ENCODE measurements around a stretch of chr10.

DNA sequence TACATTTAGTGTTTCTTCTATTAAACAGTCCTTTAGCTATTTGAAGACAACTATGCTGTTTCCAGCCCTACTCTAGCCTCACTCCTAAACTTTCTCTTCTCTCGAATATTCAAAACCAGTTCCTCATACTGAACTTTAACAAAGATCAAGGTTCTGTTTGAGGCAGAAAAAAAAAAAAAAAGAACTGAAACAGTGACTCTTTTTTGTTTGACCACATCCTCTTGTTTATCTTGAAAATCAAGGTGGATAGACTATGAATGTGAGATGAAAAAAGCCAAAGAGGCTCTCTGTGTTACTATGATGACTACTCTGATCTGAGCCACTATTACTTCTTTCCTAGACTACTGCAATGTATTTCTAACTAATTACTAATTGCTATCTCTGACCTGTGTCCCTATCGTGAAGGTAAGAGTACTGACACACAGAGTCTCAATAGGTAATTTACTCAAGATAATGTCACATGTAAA is 154.3 kb downstream of the ZNF365 start:
- PRO-cap, result no peak

DNA sequence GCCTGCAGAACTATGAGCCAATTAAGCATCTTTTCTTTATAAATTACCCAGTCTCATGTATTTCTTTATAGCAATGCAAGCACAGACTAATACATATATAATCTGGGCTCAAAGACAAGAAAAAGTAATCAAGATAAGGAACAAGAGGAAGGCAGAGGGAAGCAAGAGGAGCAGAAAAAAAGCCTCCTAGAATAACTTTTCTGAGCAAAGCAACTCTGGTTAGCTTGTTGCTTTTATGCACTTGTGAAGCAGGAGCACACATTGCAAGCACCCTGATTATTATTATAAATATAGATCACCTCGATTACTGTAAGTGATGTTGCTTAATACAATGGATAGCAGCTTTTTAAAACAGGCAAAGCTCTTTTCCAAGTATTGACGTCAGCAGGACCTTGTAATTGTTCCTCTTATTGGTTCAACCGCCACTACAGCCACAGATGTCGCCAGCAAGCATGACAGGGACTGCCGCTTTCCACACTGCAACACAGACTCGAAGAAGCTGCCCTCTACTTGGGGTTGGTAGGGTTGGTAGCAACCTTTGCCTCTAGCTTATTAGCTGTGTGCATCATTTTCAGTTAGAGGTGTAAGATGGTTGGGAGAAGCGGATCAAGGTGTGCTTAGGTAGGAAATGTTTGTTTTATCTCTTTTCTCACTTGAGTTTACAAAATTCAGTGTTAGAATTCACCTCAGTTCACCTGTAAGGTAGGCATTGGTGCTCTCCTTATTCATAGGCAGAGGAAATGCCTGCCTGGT is 167.6 kb downstream of the ZNF365 start:
- PRO-cap, result no peak

- PRO-cap, result no peak
These were observed 147.1 kb upstream of the ADO start for GRCh38 chr10:62657387-62657895.

GRCh38 chr10:62818438-62819194 is 2.5 kb upstream of the EGR2 start:
- PRO-cap, result no peak

- PRO-cap, result unidirectional peak, plus-strand start at chr10:63267569; bidirectional peak, plus-strand start at chr10:63267913, minus-strand start at chr10:63267849; bidirectional peak, plus-strand start at chr10:63267964, minus-strand start at chr10:63267957
These were observed 134.3 kb downstream of the NRBF2 start for GRCh38 chr10:63267066-63268204.

GRCh38 chr10:63481660-63481933 is 15.8 kb upstream of the JMJD1C start:
- PRO-cap, result no peak

DNA sequence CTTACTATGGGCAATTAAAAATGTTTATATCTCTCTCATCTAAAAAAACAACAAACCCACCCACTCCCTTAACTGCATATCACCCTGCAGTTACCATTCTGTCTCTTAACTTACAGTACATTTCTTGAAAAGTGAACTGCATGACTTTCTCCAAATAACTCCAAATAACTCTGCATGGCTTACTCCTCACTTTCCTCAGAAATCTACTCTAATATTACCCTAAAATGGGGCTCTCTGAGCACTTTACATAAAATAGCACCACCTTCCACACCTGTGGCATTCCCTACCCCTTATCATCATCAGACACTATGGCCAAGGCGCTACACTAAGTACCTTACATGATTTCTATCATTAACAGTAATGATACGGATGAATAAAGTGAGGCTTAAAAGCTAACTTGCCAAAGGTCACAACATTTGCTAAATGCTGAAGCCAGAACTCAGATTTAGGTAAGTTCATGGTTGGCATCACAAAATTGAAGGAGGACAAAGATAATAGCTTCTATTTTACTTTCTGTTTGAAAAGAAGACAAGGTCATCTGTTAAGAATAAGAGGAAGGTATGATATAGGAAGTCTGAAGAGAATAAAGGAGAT is 20.9 kb upstream of the JMJD1C start:
- PRO-cap, result no peak

GRCh38 chr10:63521055-63521309 is 219 bp upstream of the REEP3 start:
- PRO-cap, result bidirectional peak, plus-strand start at chr10:63521159, minus-strand start at chr10:63520987; bidirectional peak, plus-strand start at chr10:63521403, minus-strand start at chr10:63521233

- PRO-cap, result bidirectional peak, plus-strand start at chr10:63630925, minus-strand start at chr10:63630799
These were observed 109.4 kb downstream of the REEP3 start for GRCh38 chr10:63630407-63631192.

GRCh38 chr10:63644446-63644903 is 123.3 kb downstream of the REEP3 start:
- PRO-cap, result no peak

DNA sequence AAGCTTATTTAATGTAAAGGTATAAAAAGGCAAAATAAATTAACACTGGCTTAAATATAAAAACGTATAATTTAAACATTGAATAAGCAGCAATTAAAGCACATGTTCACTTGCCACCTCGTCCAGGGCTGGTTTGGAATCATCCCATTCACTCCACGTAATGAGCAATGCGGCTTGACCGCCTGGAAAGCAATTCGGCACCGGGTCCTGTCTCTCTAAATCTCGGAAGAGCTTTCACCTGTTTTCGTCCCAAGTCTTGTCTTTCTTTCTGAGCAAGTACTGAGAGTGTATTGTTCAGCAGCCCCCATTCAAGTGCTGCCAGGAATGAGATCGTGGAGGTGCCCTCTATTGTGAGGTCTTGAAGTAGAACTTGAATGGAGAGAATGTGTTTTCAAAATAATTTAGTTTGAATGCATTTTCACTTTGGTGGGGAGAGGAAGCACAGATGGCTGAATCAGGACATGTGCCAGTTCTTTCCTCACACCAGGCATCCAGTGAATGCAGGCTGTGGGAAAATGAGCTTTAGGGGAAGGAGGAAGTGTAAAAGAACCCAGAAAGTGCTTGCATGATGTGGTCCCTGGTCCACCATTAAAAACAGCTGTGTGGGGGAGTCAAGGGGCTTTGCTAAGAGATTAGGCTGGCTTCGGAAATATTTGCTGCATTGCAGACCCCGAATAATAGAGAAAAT is 515.3 kb downstream of the REEP3 start:
- PRO-cap, result no peak

- PRO-cap, result no peak
These were observed 4.6 kb downstream of the SIRT1 start for GRCh38 chr10:67888869-67889644.

GRCh38 chr10:68111507-68112099 is 2.3 kb downstream of the MYPN start:
- PRO-cap, result no peak

DNA sequence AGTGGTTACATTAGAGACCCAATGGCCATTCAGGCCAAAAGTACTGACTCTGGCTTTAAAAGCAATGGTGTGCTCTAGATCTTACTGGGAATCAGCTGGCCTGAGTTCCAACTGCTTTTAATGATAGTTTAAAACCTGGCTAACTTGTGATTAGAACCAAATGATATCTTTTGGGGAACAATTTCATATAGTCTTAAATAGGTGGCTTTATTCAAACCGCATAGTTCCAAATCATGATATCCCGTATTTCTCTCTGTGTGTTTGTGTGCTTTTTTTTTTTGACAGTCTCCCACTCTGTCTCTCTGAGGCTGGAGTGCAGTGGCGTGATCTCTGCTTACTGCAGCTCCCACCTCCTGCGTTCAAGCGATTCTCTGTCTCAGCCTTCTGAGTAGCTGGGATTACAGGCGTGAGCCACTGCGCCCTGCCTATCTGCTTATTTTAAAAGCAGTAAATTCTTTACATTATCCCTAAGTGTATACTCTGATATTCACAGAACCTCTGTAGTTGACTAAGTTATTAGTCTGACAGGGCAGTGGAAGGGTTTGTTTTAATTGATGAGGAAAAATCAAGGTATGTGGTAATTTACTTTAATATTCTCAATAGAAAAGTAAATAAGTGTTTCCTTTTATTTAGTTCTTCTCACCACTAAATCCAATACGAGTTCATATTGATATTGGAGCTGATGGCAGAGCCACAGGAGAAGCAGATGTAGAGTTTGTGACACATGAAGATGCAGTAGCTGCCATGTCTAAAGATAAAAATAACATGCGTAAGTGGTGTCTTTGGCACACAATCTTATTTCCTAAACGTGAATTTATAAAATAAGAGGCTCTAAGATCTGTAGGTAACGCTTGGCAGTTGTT is 8.0 kb upstream of the PBLD start:
- PRO-cap, result no peak

GRCh38 chr10:68341404-68342209 is 8.9 kb upstream of the PBLD start:
- PRO-cap, result no peak

DNA sequence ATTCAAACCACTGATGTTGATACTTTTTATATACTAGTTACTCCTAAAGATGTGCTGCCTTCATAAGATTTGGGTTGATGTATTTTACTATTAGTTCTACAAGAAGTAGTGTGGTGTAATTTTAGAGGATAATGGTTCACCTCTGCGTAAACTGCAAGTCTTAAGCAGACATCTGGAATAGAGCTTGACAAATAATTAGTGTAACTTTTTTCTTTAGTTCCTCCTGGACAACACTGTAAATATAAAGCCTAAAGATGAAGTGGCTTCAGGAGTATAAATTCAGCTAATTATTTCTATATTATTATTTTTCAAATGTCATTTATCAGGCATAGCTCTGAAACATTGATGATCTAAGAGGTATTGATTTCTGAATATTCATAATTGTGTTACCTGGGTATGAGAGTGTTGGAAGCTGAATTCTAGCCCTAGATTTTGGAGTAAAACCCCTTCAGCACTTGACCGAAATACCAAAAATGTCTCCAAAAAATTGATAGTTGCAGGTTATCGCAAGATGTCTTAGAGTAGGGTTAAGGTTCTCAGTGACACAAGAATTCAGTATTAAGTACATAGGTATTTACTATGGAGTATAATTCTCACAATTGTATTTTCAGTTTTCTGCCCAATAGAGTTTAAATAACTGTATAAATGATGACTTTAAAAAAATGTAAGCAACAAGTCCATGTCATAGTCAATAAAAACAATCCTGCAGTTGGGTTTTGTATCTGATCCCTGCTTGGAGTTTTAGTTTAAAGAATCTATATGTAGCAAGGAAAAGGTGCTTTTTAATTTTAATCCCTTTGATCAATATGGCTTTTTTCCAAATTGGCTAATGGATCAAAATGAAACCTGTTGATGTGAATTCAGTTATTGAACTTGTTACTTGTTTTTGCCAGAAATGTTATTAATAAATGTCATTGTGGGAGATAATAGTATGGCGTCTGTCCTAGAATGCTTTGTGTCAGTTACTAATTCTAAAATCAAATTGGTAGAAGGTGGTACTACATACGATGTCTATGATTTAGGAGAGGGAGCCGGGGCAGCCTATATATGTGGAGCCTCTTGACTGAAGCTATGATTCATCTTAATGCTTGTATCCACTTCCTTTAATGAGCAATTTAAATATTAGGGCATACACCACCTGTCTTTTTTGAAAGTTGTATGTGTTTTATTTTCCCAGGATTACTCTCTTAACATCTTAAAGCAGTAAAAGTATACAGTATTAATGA is 9.9 kb upstream of the PBLD start:
- PRO-cap, result no peak

DNA sequence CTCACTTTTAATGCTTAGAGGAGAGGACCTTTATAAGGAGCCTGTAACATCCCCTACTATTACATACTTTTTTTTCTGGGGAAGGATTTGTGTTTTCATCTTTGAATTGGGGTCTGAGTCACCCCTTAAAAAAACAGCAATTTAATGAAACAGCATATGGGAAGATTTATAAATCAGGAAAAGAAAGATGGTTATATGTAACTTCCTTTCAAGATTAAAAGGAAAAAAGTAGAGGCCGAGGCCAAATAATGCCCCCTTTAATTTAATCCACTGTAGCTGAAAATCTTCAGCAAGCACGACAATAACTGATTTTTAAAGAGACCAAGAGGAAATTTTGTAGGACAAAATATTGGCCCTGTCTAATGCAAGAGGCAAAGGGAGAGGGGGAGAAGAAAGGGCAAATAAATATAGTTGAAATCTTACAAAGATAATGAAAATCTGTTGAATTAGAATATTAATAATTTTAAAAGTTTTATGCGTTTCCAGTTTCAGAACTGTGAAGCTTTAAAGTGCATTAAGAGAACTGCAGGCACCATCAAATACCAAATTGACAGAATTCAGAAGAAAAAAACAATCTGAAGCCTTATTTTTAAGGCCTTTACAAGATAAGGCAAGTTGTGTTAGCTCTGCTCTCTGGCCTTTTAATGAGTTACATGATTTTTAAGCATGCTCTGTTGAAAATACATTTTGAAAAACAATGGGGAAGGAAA is 12.3 kb upstream of the PBLD start:
- PRO-cap, result no peak

DNA sequence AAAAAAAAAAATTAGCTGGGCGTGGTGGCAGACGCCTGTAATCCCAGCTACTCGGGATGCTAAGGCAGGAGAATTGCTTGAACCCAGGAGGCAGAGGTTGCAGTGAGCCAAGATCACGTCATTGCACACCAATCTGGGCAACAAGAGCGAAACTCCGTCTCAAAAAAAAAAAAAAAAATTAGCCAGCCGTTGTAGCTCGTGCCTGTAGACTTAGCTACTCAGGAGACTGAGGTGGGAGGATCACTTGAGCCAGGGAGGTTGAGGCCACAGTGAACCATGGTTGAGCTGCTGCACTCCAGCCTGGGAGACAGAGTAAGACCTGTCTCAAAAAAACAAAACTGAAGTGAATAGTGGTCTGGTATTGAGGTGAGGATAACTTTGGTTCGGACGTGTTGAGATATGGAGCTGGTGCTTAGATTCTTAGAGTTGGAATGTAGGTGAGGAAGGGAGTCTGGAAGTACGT is 2.9 kb downstream of the DDX50 start:
- PRO-cap, result no peak

- PRO-cap, result no peak
These were observed 22.3 kb upstream of the SRGN start for GRCh38 chr10:69065395-69066306.

GRCh38 chr10:69071425-69071915 is 16.4 kb upstream of the SRGN start:
- PRO-cap, result no peak